ENCODE results near the genes RASA4B, SPDYE2 and POLR2J3.

DNA sequence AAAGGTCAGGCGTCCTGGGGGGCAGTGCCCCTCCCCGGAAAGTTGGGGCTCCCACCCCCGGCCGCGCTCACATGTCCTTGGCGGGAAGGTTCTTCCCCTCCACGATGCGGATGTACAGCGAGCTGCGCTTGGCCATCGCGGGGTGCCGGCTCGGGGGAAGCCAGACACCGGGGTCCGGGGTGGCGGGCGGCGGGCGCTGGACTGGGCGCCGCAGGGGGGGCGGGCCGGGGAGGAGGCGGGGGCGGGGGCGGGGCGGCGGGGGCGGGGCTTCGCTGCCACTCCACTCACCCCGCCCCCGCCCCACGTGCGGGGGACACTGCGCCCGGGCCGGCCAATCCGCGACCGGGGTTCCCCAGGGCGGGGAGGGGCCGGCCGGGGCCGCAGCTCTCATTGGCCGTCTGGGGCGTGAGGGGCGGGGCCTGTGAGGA lies at the start of gene RASA4B:
Gene RASA4B, minus strand, starts transcription at position 203 of the 428 bp plus-strand sequence.
- PRO-cap: no peak

- PRO-cap: no peak
Observed at GRCh38 chr7:102550967-102551708, at the start of gene SPDYE2. Gene SPDYE2, plus strand, starts transcription at chr7:102551226.

DNA sequence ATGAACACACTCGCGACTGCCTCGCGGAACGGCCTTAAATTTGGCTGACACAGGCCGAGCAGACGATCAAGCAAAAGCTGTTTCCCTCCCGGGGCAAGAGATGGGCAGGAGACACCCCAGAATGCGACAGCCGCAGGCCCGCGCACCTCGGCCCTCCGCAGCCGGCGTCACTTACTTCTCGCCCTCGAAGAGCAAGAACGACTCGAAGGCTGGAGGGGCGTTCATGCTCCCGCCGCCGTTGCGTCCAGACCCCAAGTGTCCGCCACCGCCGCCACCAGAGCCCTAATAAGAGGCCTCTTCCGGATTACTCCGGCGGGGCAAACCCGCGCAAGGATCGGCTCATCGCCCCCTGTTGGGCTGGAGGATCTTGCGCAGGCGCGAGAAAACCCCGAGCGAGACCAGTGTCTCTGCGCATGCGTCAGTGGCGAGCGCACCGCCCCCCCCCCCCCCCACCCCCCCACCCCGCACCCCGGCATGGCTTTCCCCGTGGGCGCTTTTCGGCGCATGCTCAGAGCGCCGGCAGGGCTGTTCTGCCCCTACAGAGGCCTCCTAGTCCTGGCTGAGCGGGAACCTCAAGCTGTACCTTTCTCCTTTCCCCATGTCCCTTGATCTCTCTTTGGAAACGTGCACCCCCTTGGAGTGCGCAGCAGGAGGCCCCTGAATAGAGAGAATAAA lies at the start of gene POLR2J3:
Gene POLR2J3, minus strand, starts transcription at position 287 of the 675 bp plus-strand sequence.
- PRO-cap: no peak

DNA sequence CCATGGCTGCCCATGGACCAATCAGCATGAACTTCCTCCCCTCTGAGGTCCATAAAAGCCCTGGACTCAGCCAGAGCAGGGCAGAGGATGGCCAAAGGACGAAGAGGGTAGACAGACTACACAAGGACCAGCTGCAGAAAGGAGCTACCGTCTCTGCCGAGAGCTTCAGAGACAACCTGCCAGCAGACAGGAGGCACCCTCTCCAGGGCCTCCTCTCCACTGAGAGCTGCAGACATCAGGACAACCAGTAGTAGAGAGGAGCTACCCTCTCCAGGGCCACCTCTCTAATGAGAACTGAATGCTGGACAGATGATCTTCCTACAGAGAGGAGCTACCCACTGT lies 4.3 kb upstream of the FAM185A start:
- PRO-cap: no peak

DNA sequence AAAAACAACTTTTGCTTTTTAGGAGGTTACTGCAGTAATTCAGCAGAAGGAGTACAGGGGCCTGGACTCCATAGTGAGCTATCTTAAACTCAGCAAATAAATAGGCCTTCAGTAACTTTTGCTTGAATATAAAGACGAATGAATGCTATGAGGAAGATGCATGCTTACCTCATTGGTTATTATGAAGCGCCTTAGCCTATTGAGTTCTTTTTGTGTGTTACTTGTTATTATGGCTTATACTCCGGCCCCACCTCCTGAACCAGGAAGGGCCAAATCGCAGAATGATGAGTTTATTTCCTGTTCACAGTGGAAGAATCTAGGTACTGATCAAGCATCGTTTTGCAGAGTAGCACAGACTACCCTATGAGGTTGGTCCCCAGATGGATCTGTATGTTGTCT lies 42.5 kb downstream of the FAM185A start:
- PRO-cap: no peak

DNA sequence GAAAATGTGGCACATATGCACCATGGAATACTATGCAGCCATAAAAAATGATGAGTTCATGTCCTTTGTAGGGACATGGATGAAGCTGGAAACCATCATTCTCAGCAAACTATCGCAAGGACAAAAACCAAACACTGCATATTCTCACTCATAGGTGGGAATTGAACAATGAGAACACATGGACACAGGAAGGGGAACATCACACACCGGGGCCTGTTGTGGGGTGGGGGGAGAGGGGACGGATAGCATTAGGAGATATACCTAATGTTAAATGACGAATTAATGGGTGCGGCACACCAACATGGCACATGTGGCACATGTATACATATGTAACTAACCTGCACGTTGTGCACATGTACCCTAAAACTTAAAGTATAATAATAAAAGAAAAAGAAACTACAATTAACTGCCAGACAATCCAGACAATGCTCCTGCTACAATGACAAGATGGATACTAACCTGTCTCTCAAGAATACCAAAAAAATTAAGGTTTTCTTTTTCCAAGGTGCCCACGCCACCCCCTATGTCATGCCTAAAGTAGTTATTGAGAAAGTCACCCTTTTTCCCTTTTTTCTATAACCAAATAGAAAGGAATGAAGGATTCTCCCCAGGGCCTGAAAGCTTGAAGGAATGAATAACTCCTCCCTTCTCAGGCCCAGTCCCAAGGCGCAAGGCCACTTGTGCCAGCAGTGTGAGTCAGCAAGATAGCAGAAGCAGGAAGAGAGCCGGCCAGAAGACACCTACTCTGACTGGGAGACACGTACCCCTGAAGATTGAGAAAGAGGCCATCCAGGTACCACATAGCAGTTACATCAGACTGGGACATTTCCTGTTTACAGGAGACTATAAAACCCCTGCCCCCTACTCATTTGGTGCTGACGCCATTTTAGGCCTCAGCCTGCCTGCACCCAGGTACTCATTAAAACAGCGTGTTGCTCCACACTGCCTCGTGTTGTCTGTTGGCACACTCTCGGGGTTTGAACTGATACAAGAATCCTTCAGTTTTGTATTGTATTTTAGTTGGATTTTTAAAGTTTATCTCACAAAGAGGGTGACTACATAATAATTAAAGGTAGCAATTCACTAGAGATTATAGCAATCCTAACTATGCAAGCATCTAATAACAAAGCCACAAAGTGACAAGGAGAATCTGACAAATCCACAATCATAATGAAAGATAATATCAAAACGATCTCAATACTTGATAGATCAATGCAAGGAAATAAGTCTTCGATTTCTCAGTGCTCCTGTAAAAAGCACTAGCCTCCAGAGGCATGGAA lies 65.4 kb downstream of the LRRC17 start:
- PRO-cap: no peak

GRCh38 chr7:103037682-103038101 lies 37.2 kb upstream of the ARMC10 start:
- PRO-cap: no peak

GRCh38 chr7:103073783-103074430 lies 1.0 kb upstream of the ARMC10 start:
- PRO-cap: unidirectional peak, plus-strand start at chr7:103074307

DNA sequence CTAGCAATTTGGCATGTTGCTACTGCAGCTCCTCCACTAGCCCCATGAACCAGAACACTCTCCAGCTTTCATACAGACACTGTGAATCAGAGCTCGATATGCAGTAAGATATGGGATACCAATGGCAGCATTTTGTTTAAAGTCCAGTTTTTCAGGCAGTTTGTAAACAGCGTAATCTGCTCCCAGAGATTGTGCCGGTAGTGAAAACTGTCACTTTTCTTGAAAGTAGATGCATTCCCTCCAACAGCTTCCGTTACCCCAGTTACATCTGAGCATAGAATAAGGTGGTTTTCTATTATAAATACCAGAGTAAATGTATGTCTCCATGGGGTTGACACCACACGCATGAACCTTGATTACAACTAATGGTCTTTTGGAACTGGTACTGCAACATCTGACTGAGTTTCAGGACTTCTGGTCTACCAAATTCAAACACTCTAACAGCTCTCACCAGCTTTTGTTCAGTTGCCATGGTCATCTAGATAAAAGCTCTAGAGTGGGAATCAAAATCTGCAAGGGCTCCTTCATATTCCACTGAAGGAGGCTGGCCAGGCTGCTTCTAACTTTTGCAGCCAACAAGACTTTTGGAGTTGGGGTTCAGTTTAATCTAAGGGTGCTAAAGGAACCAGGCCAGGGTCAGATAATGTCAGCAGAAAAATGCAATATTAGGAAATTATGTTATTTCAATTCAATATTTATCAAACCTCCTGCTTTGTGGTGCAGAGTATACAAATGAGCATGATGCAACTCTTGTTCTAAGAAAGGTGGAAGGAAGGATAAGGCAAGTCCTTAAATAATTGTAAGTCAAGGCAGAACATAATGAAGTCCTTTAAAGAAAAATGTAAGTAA lies 14.4 kb downstream of the ARMC10 start:
- PRO-cap: no peak

GRCh38 chr7:104126281-104126904 lies 81.4 kb downstream of the ORC5 start:
- PRO-cap: no peak

DNA sequence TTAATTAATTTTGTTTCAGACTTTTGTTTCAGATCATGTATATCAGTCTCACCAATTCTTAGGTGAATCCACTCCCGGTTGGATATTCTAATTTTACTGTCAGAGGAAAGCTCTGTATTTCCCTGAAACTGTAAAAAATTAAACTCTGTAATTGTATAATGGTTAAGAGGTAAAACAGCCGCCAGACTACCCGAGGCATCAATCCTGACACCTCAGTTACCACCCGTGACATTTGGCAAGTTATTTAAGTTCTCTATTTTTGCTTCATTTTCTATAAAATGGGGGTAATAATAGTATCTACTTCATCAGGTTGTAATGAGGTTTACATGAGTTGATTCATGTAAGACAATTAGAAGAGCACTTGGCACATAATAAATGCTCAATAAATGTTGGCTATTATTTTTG lies 303.6 kb upstream of the KMT2E start:
- PRO-cap: no peak

DNA sequence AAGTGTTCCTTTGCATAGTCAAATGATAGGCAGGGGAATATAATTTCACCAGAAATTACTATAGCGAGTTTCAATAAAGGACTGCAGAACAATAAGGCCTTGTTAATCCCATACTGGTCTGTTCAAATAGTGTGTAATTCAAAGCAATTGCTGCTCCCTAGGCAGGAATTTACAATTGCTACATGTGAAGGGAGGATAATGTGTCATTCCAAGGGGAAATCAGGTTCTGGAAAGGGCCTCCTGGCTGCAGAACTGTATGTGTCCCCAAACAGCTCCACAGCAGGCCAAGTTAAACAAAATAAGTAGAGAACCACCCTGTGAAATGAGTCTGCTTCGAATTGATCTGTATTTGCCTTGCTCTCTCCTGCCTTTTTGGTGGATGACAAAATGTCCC lies 42.4 kb upstream of the KMT2E start:
- PRO-cap: unidirectional peak, plus-strand start at position 211 of the sequence

DNA sequence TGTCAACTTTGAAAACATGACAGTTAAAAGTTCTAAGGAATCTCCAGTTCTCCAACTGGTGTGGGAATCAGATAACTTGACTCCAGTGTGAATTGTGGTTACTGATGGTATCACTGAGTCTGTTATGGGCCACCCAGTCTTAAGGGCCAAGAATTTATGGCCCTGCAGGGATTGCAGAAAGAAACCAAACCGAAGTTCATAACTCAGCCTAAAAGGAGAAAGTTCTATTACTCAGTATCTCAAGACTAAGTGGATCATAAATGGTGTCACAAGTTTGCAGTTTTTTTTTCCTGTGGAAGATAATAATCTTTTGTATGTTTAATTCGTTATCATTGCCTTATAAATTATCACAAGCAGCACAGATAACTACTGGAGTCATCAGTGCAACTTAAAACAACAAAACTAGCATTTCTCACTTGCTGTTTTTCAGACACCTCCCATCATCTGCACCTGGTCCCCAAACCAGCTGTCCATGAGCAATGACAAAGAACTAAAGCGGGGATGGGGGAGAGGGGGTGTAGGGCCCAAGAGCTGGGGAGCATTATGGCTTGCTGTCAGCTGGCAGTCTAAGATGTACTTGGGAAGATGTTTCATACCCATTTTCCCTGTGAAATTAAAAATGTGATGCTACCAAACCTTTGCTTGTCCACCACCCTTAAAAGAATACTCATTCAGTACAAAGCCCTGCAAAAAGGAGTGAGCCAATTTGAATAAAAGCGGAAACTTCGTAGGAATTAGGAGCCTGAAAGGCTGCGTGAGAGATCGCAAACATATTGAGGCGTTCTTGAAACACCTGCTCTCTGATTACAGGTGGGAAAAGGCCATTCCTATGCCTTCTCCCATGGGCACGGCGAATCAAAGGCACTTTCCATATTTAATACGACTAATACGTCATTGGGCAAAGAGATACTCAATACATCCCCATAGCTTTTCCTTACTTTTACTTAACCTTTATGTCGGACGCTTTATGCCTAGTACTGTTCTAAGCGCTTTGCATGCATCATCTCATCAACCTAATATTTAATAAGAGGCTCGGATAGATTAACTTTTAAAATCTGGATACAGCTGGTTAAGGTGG lies 31.2 kb upstream of the KMT2E start:
- PRO-cap: unidirectional peak, minus-strand start at position 775 of the sequence; unidirectional peak, minus-strand start at position 802 of the sequence

GRCh38 chr7:104984607-104985256 lies 29.3 kb upstream of the KMT2E start:
- PRO-cap: no peak

- PRO-cap: no peak
Observed at GRCh38 chr7:104985716-104986529, 28.1 kb upstream of the KMT2E start.

DNA sequence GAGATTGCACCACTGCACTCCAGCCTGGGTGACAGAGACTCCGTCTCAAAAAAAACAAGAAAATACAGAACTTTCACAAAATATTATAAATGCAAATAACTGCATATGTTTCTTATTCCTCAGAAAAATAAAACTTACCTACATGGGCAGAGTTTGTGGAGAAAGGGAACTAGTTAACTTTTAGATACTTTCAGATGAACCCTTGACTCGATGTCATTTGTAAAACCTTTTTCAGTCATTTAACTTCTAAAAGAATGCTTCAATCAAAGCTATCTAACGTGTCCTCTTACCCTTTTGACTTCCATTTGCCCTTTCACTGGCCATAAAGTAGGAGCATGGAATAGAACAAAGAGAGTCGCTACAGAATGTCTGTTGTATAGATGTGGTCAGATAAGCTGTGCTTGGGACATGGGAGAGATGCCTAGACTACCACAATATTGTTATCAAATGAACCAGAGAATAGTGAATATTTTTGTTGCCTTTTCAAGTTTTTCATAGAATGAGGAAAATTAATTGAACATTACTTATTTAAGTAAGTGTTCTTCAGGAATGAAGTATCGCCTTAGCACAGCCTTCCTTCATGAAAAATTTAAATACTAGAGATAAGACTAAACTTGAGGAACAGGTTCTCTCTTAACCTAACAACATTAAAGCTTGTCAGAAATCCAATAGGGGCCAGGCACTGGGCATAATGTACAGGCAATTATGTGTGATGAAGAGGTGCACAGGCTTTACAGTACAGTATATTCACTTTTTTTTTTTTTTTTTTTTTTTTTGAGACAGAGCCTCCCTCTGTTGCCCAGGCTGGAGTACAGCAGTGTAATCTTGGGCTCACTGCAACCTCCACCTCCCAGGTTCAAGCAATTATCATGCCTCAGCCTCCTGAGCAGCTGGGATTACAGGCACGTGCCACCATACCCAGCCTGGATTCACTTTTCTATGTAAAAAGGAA lies 7.6 kb upstream of the KMT2E start:
- PRO-cap: bidirectional peak, plus-strand start at position 817 of the sequence, minus-strand start at position 582 of the sequence

- PRO-cap: bidirectional peak, plus-strand start at chr7:105011063, minus-strand start at chr7:105010898; bidirectional peak, plus-strand start at chr7:105011346, minus-strand start at chr7:105011104
Observed at GRCh38 chr7:105010786-105011193, 3.2 kb upstream of the KMT2E start.

DNA sequence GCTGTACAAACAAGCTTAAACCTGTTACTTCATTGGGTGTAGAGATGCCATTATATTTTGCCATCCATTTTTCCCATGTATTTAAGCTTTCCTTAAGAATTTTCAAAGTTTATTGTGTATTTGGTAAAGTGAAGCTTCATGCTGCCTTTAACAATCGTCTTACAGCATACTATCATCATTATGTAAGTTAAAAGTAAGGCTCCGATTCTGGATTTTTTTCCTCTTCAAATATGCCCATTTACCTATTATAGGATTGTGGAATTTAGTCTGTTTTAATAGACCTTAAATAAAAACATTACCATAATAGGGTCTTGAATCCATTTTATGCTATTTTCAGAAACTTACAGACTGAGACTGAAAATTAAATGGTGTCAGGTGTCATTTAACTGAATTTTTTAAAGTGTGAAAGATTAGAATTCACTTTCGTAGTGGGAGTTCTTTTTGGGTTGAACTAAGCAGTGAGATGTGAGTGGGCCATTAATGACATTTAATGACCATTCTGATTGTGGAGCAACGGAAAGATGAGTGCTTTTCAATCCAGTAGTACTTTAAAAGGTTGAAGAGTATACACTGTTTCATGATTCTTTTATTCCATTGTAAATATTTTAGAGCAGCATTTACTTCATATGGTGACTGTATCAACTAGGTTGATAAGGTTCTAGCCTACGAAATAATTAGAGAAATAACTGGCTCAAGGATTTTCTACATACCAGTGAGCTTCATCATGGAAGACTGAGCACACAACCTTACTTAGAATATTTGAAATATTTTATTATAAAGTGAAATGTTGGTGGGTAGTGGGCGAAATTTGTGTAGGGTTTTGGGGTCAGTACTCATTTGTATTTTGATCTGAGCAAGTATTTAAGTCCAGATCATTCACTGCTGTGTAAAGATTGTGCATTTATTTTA lies 2.4 kb downstream of the KMT2E start:
- PRO-cap: no peak

DNA sequence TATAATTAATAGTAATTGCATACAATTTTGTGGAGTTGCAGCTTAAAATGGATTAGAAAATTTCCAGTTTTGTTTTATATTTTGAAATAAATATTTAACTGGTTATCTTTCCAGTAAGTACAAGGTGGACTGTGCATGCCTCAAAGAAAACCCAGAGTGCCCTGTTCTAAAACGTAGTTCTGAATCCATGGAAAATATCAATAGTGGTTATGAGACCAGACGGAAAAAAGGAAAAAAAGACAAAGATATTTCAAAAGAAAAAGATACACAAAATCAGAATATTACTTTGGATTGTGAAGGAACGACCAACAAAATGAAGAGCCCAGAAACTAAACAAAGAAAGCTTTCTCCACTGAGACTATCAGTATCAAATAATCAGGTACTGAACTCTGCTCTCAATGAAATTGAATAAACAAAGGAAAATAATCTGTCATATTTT lies 75.9 kb downstream of the KMT2E start:
- PRO-cap: no peak

DNA sequence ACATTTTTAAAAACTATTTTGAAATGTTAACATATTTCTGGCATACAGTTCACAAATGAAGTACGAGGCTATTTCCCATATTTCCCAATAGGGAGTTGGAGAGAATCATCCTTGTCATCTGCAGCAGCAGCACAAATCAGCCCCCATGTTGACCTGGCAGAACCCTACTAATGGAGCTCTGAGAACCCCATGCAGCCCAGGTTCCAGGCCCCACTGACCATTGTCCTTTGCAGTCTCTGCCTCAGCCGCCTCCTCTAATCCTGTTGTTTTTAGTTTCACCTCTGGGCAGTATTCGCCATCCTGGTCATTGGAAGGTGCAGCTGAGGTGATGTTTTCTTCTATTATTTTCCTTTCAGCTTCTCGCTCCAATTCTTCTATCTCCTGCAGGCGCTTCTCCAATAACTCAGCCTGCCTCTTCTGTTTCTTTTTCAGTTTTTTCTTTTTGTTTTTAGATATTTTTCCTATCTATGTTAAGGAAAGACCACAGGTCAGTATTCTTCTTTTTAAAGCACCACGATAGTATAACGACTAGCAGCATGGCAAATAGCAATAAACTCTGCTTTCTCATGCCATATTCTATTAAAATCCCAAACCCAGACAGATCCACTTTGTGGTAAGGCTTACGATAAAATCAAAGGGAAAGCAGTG lies 129.0 kb downstream of the KMT2E start:
- PRO-cap: no peak